Peripheral blood mononuclear cell (primary cell): ENCODE data around the gene MEDAG.

DNA sequence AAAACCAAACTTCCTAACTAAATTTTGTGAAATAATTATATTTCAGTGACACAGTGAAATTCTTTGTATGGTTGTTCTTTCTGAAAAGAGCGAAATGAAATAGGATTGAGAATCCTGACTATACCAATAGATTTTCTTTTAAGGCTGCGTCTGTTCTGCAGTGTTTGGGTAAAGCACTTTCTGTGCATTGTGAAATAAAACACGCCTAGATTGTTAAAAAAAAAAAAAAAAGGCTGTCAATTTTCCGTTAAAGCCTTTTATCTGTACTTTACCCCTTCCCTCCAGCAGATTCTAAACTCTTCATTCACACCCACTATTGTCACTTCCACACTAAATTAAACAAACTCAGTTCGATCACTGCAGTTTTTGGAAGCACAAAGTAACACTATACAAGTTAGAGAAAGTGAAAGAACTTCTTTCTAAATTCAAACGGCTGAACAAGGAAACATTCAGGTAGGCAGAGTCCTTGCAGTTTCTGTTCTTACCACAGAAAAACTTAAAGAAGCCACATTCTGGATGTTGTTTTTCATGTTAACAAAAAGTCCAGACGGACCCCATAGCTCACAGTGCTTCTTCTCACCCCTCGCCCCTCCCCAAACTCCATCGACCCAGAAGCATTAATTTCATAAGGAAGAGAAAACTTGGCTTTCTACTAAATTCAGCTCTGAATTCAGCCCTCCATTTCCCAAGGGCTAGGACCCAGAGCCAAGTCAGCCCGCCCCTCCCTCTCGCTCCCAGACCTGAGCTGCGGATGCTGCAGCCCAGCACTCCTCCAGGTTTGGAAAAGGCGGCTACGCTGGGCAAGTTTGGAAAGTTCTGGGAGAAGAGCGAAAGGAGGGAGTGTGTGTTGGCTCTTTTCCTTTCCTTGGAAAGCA, 27.5 kb upstream of the UBE2L5 start:
- PRO-cap, 8 experiments, result peak in 4 of 8 experiments; most common plus-strand start position 417 of the sequence (in 1); most common minus-strand start position 376 of the sequence (in 1)

DNA sequence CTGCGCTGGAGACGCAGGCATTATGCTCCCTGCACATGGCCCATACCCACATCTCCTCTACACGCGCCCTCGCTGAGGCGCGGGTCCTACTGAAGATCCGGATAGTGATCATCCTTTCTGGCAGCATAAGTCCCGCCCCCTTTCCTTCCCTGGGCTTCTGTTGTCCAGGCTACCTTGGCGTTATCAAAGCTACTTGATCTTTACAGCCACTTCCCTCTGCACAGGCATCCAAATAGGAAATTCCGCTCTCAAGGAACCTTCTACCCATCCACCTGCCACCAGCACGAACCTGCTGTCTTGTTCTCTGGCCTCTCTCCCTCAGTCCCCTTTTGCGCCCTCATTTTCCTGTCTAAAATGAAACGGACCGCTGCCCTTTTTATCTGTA, 1.2 kb upstream of the UBE2L5 start:
- PRO-cap, 8 experiments, result peak in 2 of 8 experiments; most common minus-strand start position 285 of the sequence (in 1)

GRCh38 chr13:30422598-30423062, 337 bp downstream of the UBE2L5 start:
- PRO-cap, 8 experiments, result no peak in any of the 8 experiments

DNA sequence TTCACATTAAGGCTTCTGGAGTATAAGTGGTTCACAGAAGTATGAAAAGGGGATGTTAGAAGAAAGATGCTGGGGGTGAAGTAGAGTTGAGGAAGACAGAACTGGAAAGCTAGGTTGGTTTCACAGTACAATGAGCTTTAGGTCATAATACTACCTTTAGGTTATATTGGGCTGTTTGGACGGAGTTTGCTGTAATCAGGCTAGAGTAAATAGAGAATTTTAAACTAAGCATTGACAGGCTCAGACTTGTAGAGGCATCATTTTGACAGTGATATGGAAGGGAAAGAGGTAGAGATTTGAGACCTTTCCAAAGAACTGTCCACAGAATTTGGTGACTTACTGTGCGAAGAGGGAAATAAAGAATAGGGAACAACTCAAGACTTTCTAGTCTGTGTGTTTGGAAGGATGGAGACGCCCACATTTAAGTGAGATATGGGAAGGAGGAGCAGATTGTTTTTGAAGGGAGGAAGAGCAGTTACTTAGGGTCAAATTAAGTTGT, 1.0 kb downstream of the USPL1 start:
- PRO-cap, 8 experiments, result peak in 4 of 8 experiments; most common plus-strand start position 67 of the sequence (in 1)

GRCh38 chr13:30659830-30660633, 42.3 kb downstream of the USPL1 start:
- PRO-cap, 8 experiments, result no peak in any of the 8 experiments

- PRO-cap, 8 experiments, result no peak in any of the 8 experiments
Observed at GRCh38 chr13:30697572-30698014, 37.8 kb upstream of the ALOX5AP start.

GRCh38 chr13:30743279-30744215, 8.2 kb downstream of the ALOX5AP start:
- PRO-cap, 8 experiments, result peak in 6 of 8 experiments; most common plus-strand start chr13:30743503 (in 4); most common minus-strand start chr13:30743372 (in 3)

DNA sequence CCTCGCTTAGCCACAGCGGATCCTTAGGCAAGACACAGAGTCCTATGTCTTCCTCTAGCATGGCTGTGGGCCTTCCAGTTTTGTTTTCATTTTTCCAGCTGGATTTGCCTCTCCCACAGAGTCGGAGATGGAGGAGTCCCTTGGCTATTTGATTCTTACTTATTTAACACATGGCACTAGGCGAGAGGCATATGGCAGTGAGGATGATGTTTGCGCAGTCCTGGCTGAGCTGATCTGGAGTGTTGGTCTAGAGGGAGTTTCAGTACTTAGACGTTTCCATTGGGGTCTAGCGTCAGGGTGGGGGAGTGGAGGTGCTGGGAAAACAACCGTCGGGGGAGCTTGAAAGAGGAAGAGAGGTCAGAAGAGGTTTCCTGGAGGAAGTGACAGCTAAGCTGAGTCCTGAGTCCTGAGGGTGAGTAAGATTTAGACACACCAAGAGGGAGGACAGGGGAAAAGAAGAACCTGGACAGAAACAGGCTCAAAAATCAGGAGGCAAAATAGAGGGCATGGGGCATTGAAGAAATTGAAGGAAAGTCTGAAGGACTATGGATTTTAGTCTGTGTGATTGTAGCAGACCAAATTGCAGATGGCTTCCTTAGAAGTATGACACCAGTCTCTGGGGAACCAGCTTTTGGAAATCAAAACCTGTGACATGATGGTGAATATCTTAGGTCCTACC, 81.4 kb downstream of the ALOX5AP start:
- PRO-cap, 8 experiments, result no peak in any of the 8 experiments

DNA sequence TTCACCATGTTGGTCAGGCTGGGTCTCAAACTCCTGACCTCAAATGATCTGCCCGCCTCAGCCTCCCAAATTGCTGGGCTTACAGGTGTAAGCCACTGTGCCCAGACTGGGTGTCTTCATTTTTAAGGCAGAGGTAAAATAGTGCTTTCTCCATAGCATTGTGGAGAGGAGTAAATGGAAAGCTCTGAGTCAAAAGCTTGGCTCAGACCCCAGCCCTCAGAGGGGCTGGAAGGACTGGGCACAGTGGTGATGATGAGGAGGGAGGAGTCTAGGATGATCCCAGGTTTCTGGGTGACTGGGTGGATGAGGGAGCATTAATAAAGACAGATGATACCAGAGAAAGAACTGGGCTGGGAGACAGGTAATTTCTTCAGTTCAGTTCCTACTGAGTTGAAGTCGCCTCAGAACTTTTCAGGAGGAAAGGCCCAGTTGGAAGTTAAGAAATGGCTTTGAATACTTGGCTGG, 37.3 kb upstream of the MEDAG start:
- PRO-cap, 8 experiments, result no peak in any of the 8 experiments

GRCh38 chr13:30905708-30907017, at the start of gene MEDAG:
TSS of gene MEDAG (plus strand) at chr13:30906271.
- PRO-cap, 8 experiments, result no peak in any of the 8 experiments

DNA sequence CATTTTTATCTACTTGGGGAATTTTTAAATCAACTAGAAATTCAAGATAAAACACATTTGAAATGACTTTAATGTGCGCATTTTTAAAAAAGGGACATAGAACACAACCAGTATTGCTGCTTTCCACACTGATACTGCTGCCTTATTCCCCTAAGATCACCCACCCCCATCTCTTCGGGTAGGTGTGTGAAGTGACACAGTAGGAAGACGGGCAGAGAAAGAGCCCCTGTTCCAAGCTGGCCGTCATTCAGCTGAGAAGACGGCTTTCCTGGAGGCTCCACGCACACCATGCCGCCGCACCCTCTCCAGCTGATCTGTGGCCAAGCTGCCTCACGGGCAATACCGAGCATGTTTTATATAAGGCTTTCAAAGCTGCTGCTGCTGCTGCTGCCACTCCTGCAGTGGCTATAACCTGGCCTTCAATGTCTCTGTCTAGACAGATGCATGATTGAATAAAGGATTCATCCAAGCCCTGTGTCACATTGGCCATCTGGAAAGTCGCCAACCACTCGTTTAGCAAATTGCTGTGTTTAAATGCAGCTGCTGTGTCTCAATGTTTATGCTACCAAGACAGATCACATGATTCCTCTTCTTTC, 114.1 kb downstream of the TEX26 start:
- PRO-cap, 8 experiments, result no peak in any of the 8 experiments

DNA sequence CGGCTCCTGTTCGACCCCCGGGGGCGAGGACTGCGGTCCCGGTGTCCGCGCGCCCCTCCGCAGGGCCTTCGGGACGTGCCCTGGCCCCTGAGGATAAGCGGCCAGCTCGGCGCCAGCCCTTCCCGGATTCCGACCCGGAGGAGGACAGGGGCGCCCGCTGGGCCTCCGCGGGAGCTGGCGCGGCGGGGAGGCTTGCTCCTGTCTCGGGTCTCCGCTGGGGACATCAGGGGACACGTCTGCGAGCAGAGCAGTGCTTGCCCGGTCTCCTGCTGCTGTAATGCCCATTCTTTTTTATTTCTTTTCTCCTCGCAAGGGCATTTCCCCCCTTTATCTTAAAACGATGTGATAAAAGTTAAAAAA, 862 bp downstream of the B3GLCT start:
- PRO-cap, 8 experiments, result peak in 1 of 8 experiments; most common minus-strand start position 268 of the sequence (in 1)

DNA sequence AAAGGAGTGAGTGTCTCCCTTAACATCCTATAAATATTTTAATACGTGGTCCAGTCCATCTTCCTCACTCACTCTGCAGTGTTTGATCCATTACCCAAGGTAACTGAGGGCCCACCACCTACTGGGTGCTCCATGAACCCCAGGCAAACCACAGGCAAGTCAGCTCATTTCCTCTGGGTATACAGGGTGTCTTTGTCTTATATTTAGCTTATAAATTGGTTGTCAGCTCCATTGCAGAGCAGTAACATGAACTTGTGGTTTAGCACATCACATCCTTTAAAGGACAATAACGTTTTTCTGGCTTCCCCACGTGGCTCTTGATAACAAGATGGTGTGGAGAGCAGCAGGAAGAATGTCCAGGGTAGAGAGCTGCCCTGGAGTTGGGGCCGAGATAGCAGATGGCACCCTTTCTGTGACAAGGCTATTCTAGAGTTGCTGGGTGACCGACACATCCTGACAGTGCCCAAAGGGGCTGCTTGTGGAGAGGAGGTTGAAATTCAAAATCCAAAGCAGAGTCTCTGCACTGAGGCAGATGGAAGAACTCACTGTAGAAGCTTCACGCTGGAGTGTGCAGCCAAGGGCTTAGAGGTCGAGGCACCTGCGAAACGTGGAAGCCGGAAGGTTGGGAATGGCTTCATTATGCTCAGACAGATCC, 133.2 kb upstream of the FRY start:
- PRO-cap, 8 experiments, result no peak in any of the 8 experiments

GRCh38 chr13:32060371-32061198, 29.0 kb downstream of the FRY start:
- PRO-cap, 8 experiments, result no peak in any of the 8 experiments

GRCh38 chr13:32150312-32150599, 118.7 kb downstream of the FRY start:
- PRO-cap, 8 experiments, result no peak in any of the 8 experiments

DNA sequence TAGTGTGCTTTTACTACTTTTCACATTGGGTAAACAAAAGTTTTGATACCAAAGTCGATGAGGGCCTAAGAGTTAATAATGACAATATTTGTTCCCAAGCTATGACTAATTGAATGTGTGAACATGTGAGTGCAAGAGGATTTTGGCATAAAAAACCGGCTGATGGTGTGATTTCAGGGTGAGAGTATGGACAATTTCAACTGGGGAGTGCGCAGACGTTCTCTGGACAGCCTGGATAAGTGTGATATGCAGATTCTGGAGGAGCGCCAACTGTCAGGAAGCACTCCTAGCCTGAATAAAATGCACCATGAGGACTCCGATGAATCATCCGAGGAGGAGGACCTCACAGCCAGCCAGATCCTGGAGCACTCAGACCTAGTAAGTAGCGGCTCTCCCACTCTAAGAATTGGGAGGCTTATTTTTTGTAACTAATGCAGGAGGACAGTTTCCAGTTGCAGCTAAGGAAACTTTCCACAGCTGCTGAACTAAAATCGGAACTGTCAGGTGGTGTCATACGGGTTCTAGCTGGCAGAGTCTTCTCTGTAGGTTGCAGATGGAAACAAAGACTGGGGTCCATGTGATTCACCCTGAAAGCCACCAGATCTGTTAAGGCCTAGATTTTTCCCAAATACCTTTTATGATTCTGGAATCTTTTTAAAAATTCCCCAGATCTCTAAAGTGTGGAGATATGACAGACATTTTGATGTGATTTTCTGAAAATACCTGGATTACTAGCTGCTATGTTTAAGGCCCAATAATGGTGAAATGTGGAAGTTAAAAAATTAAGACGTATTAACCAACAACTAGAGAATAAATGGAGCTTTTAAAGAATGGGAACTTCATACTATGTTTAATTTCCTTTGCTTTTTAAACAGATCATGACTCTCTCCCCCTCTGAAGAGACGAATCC, 53.5 kb downstream of the ZAR1L start:
- PRO-cap, 8 experiments, result no peak in any of the 8 experiments

- PRO-cap, 8 experiments, result no peak in any of the 8 experiments
Observed at GRCh38 chr13:32298357-32298904, 16.7 kb downstream of the ZAR1L start.

GRCh38 chr13:32337876-32338600, 22.7 kb downstream of the BRCA2 start:
- PRO-cap, 8 experiments, result no peak in any of the 8 experiments

DNA sequence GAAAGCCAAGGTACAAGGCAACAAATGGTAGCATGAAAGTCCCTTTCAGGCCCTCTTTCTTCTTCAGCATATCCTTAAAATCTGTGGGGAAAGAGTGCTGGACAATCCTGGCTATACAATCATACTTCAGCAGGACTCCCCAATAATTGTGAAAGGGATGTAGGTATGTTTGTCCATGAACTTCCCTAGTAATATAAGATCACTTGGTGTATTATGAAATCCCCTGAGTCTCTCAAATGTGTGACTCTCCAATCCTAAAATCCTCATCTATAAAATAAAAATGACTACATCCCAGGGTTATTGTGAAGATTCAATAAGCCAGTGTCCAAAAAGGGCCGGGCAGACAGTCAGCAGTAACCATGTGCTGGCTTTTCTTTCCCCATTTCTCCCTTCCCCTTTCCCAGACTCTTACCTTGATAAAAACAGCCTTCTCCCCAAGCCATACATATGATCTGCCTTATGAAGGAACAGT, 6.6 kb downstream of the N4BP2L1 start:
- PRO-cap, 8 experiments, result peak in 3 of 8 experiments; most common minus-strand start position 404 of the sequence (in 2)

- PRO-cap, 8 experiments, result no peak in any of the 8 experiments
Observed at GRCh38 chr13:32502627-32503303, 35.8 kb downstream of the N4BP2L2 start.